ENCODE data around the gene ALG6.

DNA sequence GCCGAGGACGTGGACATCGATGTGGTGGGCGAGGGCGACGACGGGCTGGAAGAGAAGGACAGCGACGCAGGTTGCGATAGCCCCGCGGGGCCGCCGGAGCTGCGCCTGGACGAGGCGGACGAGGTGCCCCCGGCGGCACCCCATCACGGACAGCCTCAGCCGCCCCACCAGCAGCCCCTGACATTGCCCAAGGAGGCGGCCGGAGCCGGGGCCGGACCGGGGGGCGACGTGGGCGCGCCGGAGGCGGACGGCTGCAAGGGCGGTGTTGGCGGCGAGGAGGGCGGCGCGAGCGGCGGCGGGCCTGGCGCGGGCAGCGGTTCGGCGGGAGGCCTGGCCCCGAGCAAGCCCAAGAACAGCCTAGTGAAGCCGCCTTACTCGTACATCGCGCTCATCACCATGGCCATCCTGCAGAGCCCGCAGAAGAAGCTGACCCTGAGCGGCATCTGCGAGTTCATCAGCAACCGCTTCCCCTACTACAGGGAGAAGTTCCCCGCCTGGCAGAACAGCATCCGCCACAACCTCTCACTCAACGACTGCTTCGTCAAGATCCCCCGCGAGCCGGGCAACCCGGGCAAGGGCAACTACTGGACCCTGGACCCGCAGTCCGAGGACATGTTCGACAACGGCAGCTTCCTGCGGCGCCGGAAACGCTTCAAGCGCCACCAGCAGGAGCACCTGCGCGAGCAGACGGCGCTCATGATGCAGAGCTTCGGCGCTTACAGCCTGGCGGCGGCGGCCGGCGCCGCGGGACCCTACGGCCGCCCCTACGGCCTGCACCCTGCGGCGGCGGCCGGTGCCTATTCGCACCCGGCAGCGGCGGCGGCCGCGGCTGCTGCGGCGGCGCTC, 972 bp downstream of the FOXD3 start:
- RRBS: 5% methylated on average over 43 of the region's 104 CpGs

GRCh38 chr1:63367128-63368213, at the start of gene ALG6:
TSS of gene ALG6 (plus strand) at chr1:63367627.
- RRBS: 1% methylated on average over 37 of the region's 84 CpGs

- RRBS: no CpG with 5 or more reads among the region's 15 CpGs
Measured at GRCh38 chr1:63522473-63523027, 475 bp downstream of the ITGB3BP start.

DNA sequence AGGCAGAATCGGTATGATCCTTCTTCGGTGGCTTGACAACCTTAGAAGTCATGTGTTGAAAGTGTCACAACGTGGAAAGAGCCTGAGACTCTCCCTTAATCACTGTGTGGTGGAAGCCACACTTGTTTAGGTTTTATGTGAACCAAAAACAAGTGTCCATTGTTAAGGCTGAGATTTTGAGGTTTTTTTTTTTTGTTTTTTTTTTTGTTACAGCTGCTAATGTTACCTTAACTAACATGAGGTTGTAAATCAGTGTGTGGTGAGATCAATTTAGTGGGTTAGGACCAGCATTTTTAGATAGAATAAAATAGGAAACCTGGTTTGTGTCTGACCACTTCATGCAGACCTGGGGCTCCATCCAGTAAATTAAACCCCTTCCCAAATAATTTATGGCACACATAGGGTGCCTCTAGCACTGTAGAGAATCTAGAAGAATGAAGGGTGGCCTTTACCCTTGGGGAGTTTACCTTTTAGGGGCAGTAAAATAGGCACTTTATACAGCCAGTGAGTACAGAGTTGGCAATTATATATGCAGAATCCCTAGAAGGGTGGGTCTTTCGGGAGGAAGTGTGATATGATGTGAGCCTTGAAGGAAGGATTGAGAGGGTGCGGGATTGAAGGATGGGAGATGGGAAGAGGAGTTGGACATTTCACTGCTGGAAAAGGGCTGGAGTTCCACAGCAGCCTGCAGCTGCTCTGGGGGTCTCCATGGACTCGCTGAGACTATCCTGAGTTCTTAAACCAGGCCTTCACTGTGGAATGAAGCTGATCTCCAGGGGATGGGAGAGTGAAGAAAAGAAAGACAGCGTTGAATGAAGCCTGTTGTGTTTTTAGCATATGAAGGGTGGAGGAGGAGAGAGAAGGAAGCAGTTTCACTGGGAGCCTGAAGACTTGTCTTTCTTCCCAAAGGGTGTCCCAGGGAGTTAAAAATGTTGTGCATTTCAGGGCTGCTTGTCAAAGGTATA, 8.8 kb downstream of the ROR1 start:
- RRBS: no CpG with 5 or more reads among the region's 7 CpGs

DNA sequence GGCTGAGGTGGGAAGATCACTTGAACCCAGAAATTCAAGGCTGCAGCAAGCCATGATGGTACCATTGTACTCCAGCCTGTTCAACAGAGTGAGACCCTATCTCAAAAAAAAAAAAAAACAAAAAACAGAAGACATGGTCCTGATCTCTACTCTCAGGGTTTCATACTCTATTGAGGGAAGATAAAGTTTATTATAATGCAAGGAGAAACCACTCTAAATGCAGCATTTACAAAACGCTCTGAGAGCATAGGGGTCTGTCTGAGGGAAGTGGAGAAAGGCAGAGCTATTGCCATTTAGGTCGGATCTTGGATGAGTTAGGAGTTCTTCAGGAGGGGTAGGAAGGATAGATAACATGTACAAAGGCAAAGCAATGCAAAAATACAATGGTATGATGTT, 138.4 kb downstream of the ROR1 start:
- RRBS: no CpG with 5 or more reads among the region's 2 CpGs

GRCh38 chr1:63913723-63914542, 140.1 kb downstream of the ROR1 start:
- RRBS: no CpG with 5 or more reads among the region's 10 CpGs

DNA sequence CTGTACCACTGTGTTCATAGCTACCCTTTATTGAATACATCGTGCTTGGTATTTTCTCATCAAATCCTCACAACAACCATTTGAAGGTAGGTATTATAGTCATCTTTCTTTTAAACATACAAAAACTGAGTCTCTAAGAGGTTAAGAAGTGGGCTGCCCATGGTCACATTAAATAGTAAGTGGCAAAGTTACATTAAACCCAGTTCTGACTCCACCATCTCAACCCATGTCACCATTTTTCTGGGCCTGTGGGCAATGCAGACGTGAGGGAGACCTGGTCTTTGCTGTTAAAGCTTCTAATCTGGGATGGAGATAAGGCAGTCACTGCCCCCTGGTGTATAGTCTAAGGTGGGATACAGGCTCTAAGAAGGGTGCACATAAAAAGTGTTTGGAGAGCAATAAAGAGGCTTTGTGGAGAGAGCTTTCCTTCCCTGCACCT, 141.2 kb downstream of the ROR1 start:
- RRBS: no CpG with 5 or more reads among the region's 2 CpGs

GRCh38 chr1:64745605-64746321, 888 bp downstream of the RAVER2 start:
- RRBS: no CpG with 5 or more reads among the region's 20 CpGs

DNA sequence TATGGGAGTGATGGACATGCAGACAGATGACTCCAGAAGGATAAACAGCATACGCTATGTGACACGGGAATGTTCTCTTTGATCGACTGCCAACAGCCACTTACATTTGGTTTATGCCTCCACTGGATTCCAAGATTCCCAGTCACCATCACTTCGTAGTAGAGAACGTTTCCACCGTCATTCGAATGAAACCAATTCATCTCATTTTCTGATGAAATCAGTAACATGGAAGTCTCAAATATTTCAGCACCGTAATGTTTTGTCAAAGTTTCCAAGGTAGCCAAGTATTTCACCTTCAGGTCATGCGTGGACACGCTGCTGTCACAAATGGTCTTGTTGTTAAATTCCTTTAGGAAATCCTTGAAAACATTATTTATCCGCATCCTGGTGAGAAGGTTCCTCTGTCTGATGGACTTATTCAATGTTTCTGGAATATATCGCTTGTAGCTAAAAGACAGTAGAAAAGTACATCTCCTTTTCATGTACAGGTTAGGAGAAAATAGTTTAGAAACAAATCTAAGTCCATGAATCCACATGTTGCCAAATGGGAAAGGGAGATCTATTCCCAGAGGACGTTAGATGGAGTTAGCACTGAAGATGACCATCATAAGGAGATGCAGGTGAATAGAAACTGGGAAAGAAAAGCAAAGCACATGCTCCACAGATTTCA, 99.5 kb downstream of the JAK1 start:
- RRBS: no CpG with 5 or more reads among the region's 13 CpGs

GRCh38 chr1:64871465-64872030, 94.8 kb downstream of the JAK1 start:
- RRBS: no CpG with 5 or more reads among the region's 6 CpGs

DNA sequence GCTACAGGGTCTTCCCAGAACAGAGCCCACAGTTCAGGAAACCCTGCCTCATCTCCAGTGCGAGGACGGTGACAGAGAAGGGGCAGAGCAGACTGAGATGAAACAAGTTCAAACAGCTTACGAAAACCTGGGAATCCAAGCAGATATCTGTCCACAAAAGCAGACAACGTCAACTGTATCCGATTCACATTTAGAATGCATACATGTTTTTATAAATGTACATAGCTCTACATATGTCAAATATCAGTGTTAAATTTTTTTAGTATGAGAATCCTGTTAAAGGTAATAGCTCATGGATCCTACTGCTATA, 61.2 kb downstream of the JAK1 start:
- RRBS: no CpG with 5 or more reads among the region's 5 CpGs

GRCh38 chr1:64915775-64916516, 50.4 kb downstream of the JAK1 start:
- RRBS: no CpG with 5 or more reads among the region's 6 CpGs

GRCh38 chr1:64925593-64925821, 40.8 kb downstream of the JAK1 start:
- RRBS: no CpG with 5 or more reads among the region's 2 CpGs

GRCh38 chr1:64925994-64926735, 40.2 kb downstream of the JAK1 start:
- RRBS: no CpG with 5 or more reads among the region's 6 CpGs

DNA sequence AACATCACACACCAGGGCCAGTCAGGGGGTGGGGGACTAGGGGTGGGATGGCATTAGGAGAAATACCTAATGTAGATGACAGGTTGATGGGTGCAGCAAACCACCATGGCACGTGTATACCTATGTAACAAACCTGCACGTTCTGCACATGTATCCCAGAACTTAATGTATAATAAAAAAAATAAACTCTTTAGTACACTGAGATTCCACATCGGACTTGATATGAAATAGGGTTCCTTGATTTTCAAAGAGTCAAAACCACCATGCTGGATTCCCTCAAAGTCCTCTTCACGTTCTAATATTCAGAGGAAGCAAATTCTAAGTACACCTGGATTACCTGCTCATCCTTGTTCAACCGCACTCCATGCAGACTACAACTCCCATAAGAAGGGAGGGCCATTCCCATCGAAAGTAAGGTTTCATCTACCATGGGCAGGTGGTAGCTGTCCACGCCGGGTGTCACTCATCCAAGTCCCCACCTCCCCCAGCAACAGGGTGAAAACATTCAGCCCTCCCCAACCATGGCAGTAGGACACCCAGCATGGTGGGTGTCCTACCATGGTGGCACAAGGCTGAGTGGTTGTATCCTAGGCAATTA, 35.3 kb downstream of the JAK1 start:
- RRBS: no CpG with 5 or more reads among the region's 8 CpGs

DNA sequence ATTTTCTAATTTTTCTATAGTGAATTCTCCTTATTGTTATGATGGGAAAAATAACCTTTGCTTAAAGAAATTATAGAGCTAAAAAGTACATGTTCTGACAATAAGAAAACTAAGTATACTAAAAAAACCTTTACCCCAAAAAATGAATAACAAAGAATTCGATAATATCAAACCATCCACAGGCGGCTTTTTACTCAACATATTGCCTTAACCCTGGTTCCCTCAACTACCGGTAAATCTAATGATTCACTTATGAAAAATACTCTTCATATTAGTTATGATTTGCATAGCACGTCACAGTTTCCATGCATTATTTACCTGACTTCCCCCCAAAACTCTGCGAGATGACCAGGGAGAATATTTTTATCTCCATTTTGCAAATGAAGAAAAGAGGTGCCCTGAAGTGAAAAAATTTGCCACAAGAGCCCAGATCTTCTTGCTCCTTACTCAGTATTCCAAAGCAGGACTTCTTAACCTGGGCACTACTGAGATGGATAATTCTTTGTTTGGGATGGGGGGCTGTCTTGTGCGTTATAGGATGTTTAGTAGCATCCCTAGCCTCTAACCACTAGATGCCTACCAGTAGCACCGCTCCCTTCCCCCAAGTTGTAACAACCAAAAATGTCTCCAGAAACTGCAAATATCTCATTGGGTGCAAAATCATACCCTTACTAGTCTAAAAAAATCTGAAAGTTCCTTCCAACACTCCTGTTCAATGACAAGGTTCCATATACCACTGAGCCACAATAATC, 2.8 kb downstream of the JAK1 start:
- RRBS: no CpG with 5 or more reads among the region's 7 CpGs

DNA sequence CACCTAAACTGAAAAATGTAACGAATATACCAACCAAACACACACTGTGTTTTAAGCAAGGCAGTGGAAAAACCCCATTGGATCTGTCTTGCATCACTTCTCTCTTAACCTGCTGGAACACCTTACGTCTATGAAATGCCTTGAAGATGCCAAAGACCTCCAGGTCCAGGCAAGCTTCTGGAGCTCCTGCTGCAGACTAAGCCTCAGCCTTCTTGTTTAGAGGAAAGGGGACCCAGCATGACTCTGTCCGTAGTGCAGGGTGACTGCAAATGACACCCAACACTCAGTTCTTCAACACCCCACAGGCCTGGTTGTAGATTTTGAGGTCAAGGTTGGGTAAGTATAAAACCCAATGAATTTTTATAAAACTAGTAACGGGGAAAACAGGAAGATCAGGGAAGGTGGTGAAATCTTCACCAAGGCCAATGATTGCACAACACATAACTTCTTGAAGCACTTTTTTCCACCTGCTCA, 89.3 kb upstream of the JAK1 start:
- RRBS: no CpG with 5 or more reads among the region's 4 CpGs

DNA sequence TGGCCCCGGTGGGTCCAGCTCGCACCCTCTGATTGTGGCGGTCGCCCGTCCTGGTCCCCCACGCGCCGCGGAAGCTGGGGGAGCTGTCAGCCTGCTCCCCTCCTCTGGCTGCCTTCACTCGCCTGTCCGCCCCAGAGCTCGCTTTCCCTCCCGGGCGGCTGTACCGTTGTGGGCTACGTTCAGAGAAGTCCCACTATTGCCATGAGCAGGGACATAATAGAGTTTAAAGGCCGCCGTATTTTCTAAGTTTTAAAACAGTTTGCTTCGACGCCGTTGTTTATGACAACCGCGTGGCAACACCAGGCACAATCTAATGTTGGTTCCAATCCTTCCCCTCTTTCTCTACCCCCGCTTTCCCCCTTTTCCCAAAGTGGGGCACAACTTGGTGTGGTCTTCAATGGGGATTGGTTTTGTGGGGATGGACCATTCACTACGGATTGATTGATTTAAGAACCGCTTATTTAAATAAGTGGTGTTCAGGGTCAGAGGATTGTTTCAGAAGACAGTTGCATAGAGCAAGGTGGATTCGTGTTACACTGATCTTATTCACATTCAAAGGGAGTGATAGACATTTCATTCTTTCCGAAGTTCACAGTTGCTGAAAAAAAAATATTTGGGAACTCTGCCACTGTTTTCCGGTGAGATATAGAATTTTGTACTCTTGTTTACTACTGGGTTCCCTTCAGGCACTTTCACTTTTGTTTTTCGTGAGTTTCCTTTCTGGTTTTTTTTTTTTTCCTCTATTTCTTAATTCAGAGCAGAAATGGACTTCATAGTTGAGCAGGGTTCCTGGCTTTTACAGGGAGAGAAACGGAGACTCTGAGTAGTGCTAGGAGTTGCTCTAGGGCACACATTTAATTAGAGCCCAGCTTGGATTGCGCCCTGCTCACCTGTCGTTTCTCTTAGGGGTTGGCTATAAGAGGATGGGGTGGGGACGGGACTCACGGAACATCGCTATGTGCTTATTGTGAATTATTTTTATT, 79.7 kb upstream of the AK4 start:
- RRBS: 3% methylated on average over 1 of the region's 36 CpGs

DNA sequence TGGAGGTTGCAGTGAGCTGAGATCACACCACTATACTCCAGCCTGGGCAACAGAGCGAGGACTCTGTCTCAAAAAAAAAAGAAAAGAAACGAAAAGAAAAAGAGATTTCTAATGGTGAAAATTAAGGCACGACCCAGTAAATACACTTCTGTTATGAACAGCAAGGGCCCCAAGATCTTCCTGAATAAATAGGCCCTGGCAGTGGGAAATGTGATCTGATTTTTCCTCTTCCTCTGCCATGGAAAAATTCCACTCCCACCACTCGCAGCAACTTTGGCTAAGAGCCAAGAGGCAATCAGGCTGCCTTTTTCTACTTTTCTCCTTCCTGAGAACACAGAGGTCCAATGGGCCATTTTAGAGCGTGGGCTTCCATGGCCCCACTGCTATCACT, 33.8 kb upstream of the AK4 start:
- RRBS: no CpG with 5 or more reads among the region's 5 CpGs

- RRBS: no CpG with 5 or more reads among the region's 8 CpGs
Measured at GRCh38 chr1:65163000-65163492, 15.0 kb downstream of the AK4 start.